ENCODE measurements around the genes SLC17A1, H2AC7, H2AC8, H4C6 and BTN2A2.

DNA sequence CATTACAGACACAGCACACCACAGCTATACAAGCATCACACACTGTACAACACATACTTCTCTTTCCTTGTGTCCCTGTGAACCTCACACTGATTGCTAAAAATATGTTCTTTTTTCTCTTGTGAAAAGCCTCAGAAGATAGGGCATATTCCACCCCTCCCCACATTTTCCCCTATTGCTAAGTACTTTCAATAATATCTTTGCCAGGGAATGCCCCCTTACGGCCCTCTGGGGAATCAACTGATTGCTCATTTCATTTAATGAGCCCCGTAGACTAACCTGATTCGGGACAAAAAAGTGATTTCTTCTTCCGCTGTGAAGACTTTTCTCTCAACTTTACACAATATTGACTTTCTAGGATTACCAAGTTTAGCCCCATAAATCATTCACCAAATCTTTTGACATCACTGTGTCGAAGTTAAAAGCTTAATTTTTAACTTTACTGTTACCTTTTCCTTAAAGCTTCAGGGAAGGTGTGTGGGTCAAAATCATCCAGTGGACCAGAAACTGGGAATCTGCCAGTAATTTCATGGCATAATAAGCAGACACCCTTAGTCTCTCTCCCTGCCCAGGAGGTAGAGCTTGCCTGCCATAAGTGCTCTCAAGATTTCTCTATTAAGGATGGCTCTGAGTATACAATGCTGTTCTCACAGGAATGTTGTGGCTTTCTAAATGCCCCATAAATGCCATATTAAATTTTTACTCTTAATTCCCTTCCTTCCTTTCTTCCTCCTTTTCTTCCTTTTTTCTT lies at the start of gene SLC17A1:
Gene SLC17A1, minus strand, starts transcription at position 338 of the 751 bp plus-strand sequence.
- PRO-cap: no peak

DNA sequence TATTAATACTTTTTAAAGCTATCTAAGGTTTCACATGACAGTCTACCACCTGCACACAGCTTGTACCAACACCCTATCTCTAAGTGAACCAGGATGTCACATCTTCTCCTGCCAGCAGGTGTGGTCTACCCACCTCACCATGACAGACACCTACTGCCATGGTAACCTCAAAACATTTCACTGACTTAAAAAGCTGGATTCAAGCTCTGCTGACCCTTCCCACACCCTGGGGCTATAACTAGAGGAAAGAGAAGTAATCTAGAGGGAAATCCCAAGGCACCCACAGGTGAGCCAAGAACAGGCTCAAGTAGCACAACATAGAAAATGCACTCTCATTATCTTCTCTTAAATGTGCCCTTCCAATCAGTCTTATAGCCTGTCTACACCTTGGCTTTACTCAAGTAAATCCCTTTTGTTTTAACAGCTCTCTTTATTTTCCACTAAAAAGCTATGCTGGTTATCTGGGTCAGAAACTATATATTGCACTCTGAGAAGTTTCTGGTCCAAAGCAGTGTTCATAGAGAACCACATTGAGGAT lies 1.1 kb downstream of the SLC17A3 start:
- PRO-cap: no peak

DNA sequence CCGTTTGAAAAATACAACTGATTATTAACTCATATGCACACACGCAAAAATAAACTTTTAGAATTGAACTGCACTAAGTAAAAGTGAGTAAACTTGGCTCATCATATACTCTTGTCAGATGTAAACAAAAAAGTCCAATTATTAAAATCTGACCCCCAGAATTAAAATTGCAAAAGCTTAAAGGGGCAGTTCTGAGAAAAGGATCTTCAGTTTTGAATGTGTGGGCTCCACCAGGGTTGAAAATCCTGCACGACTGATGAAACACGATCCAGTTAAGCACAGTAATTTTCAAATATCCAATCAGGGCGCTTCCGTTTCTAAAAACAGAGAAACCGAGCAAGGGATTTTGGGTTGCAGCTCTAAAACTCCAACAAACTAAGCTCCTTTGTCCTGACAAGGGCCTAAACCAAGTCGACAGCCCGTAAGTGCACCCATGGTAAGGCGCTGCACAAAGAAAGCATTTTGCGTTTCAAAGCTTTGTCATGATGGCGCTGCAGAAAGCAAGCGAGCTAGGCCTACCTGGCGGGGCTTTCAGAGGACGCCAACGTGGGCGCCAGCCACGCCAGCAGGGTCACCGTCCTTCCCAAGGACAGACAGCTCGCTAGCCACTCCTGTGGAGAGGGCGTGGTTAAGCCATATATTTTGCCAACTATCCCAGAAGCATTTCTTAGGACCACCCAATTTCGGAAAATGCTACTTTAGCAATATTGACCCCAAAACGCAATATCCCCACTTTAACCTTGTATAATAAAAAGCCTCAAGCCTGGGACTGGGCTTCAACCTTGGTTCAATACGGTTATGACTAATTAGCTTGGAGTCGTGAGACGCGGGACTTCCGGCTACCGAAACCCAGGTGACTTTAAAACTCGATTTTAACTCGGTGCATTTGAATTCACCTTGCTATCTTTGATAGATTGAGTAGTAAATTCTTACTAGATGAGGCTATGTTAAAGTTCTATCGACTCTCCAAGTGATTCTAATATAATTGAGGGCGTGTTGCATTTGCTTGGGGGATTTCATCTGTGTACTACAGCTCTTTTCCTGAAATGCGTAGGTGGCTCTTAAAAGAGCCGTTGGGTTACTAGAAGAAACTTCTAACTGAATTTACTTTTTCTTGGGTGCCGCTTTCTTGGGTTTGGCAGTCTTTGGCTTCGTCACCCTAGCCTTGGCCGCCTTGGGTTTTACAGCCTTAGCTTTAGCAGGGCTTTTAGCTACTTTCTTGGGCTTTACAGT lies 1.2 kb downstream of the H1-1 start:
- PRO-cap: no peak

DNA sequence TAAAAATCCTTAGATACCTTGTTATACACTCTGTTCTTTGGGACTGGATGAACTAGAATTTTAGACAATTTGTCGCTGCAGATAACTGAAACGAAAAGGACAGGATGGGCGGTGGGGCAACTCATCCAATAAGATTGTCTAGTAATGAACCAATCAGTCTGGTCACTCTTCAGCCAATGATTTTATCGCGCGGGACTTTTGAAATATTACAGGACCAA lies 157 bp upstream of the H3C3 start:
- PRO-cap: bidirectional peak, plus-strand start outside the sequence, minus-strand start at position 54 of the sequence

DNA sequence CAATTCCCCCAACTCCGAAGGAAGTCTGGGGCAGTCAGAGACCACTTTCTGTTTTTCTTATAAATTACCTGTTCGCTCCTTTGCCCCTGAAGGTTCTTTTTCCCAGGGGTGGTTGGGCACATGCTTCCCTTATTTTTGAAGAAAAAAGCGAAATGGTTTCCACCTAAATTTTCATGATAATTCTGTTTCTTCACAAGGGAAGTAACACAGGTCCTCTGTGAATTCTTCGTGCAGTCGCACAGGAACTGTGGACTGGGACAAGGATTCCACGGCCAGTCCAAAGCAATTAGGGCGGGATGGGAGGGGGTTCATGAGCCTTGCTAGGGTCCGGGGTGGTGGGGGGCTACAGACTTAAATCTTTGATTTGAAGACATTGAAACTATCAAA lies 459 bp upstream of the H1-2 start:
- PRO-cap: unidirectional peak, plus-strand start at position 204 of the sequence

DNA sequence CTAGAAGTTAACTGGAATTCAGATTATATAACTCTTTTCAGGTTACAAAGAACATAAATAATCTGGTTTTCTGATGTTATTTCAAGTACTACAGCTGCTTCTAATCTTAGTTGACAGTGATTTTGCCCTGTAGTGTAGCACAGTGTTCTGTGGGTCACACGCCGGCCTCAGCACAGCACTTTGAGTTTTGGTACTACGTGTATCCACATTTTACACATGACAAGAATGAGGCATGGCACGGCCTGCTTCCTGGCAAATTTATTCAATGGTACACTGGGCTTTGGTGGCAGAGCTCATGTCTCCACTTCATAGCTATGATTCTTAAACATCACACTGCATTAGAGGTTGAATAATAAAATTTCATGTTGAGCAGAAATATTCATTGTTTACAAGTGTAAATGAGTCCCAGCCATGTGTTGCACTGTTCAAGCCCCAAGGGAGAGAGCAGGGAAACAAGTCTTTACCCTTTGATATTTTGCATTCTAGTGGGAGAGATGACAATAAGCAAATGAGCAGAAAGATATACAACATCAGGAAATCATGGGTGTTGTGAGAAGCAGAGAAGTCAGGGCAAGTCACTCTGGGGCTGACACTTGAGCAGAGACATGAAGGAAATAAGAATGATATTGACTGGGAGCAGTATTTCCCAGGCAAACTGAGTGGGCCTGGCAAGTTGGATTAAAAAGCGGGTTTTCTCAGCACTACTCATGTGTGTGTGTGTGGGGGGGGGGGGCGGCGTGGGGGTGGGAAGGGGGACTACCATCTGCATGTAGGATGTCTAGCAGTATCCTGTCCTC lies 1.4 kb downstream of the HFE start:
- PRO-cap: unidirectional peak, minus-strand start at position 174 of the sequence

- PRO-cap: no peak
Measured at GRCh38 chr6:26089303-26089580, 2.0 kb downstream of the HFE start.

DNA sequence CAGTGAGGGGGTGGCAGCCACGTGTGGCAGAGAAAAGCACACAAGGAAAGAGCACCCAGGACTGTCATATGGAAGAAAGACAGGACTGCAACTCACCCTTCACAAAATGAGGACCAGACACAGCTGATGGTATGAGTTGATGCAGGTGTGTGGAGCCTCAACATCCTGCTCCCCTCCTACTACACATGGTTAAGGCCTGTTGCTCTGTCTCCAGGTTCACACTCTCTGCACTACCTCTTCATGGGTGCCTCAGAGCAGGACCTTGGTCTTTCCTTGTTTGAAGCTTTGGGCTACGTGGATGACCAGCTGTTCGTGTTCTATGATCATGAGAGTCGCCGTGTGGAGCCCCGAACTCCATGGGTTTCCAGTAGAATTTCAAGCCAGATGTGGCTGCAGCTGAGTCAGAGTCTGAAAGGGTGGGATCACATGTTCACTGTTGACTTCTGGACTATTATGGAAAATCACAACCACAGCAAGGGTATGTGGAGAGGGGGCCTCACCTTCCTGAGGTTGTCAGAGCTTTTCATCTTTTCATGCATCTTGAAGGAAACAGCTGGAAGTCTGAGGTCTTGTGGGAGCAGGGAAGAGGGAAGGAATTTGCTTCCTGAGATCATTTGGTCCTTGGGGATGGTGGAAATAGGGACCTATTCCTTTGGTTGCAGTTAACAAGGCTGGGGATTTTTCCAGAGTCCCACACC lies 3.5 kb downstream of the HFE start:
- PRO-cap: no peak

DNA sequence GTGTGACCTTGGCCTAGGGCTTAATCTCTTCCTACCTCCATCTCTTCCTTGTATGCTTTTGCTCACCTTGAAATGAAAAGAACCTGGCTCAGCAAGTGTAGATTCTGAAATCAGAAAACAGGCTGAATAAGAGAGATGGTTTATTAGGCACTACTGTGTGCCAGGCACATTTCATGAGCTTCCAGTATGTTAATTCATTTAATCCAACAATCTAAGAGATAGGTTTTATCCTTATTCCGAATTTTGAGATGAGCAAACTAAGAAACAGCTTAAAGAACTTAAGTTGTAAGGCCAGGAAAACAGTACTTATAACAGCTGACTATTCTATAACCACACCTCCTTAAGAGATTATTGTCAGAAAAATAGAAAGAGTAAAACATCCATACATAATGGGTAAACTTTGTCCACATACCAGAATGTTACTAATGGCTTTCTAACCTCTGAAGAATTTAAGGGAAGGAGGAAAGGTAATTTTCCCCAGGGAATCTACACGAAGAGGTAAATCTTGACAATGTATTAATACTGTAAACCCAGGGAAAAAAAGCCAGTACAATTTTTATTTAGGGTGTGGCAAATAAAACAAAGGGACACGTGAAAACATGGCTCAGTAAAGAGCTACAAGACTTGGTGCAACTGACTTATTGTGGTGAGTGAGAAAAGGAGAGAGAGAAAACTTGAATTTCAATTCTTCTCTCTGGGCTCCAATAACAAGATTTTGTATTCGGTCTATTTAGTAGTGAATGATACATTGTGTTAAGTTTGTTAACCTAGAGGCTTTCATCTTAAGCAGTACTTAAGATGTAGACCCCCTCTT lies 2.9 kb downstream of the H2AC6 start:
- PRO-cap: no peak

DNA sequence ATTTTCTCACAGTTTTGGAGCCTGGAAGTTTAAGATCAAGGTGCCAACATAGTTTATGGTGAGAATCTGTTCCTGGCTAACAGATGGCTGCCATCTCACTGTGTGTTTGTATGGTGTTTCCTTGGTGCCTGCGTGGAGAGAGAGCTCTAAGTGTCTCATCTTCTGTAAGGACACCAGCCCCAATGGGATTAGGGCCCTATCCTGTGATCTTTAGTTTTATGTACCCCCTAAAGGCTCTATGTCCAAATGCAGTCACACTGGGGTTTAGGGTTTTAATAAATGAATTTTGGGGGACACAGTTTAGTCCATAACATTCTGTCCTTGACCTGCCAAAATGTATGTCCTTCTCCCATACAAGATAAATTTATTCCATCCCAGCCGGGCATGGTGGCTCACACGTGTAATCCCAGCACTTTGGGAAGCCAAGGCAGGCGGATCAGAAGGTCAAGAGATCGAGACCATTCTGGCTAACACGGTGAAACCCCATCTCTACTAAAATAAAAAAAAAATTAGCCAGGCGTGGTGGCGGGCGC lies 6.1 kb downstream of the H2AC6 start:
- PRO-cap: no peak

GRCh38 chr6:26198701-26199398 lies at the start of gene H2AC7:
Gene H2AC7, minus strand, starts transcription at chr6:26199293.
- PRO-cap: bidirectional peak, plus-strand start at chr6:26199496, minus-strand start at chr6:26199254

DNA sequence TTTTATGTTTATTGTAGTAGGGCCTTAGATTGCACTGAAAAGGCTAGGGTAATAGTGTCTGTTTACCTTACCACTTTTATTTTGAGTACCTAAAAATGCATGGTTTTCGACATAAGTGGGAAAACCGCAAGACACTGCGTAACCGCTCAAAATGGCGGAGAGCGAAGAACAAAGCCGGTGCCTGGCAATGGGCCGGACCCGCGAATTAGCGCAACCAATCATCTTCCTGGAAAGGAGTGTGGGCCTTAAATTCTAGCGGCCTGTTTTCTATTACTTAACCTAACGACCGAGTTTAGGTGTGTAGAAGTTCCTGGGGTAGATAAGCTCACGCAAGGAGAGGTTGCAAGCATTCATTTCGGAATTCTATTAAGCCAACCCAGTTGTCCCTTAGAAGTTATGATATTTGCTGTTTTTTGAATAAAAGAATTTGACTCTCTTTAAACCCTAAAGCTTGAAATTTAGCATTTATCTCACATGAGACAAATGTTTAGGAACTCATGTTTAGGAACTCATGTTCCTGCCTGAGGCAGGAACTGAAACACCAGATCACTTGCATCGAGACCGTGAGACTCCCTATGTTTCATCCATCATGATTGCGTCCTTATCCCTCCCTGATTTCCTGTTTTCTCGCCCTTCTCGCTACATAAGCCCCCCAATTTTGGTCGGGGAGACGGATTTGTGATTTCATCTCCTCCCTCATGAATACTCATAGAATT lies 931 bp downstream of the H4C5 start:
- PRO-cap: no peak

DNA sequence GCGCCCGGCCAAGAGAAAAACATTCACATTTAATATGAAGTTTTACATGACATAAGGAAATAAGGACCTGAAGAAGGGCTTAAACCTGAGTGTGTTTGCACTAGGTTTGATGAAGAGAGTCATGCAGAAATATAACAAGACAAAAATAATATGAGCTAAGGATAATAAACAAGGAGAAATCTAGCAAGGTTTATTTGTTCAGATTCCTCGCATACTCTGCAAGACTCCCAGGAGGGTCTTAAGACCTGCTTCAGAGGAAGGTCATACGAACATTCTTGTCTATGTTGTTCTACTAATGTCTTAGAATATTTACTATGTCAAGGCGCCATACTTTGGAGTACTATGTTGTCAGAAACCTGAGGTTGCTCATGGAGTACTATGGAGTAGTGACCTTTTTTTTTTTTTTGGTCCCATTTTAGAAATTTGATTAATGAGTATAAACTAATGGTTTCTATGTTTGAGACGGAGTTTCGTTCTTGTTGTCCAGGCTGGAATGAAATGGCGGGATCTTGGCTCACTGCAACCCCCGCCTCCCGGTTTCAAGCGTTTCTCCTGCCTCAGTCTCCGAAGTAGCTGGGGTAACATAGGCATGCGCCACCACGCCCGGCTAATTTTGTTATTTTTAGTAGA lies 2.0 kb downstream of the H2BC8 start:
- PRO-cap: no peak

- PRO-cap: bidirectional peak, plus-strand start at chr6:26216921, minus-strand start at chr6:26216692; unidirectional peak, plus-strand start at chr6:26217048
Measured at GRCh38 chr6:26216794-26217537, at the start of gene H2AC8. Gene H2AC8, plus strand, starts transcription at chr6:26216921.

DNA sequence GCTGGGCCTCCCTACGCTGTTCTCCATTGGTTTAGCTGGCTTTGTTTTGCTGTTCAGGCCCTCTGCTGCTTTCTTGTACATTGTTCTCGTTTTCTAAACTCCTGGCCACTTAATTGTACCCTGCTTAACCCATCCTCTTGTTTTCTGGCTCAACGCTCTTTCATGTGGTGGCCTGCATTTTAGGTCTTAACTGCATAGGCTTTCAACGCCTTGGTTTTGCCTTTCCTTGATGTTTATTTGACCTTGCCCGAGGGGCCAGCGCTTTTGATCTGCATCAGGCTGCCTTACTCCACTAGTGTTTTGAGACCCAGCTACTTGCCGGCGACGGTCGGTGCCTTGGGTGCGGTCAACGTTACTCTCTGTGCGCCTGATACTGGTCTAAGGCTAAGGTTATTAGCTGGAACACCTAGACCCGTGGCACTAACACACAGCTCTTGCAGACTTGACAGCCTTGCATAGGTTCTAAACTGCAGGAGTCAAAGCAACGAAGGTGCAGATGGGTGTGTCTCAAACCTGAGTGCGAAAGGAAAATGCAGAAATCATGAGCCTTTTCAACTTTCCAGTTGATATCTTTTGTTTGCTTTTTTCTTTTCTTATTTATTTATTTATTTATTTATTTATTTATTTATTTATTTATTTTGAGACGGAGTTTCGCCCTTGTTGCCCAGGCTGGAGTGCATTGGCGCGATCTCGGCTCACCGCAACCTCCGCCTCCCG lies 992 bp downstream of the H3C6 start:
- PRO-cap: no peak

DNA sequence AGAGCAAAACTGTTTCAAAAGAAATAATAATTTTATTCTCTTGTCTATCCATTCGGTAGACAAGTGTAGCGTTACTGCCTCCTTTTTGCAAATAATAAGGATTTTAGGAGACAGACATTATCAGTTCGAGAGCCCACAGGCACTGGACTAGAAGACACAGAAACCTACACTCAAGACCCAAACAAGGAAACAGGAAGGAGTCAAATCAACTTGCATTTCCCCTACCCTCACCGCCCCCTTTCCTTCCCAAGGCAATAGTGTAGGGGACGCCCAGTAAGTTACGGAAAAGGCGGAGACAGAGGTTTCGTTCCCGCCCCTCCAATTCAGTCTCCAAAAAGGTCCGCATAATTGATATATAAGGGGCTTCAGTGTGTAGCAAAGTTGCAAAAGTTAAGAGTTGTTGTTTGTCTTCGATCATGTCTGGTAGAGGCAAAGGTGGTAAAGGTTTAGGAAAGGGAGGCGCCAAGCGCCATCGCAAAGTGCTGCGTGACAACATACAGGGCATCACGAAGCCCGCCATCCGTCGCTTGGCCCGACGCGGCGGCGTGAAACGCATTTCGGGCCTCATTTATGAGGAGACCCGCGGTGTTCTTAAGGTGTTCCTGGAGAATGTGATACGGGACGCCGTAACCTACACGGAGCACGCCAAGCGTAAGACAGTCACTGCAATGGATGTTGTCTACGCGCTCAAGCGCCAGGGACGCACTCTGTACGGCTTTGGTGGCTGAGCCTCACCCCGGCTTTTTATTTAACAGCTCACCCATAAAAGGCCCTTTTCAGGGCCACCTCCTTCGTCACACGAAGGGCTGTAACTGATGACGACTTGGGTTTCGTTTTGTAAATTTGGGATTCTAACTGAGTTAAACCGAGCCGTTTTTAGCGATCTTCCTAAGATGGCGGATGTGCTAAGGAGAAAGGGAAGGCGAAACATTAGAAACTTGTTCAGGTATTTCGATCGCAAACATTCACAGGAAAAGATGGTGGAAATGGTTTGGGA lies at the start of gene H4C6:
Gene H4C6, plus strand, starts transcription at position 384 of the 997 bp plus-strand sequence.
- PRO-cap: unidirectional peak, plus-strand start at position 386 of the sequence

DNA sequence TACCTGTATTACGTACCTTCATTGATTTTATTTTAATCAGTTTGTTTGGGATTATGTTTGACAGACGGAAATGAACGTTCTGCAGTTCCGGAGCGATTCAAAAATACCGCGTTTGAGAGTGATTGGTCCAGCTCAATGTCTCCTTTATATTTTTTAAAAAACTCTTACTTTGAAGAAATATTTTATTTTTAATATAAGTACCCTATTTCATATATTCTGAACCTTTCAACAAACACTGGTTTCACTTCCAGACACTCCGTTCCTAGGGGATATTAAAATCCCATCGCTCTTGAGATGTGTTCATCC lies 349 bp upstream of the H3C7 start:
- PRO-cap: no peak

DNA sequence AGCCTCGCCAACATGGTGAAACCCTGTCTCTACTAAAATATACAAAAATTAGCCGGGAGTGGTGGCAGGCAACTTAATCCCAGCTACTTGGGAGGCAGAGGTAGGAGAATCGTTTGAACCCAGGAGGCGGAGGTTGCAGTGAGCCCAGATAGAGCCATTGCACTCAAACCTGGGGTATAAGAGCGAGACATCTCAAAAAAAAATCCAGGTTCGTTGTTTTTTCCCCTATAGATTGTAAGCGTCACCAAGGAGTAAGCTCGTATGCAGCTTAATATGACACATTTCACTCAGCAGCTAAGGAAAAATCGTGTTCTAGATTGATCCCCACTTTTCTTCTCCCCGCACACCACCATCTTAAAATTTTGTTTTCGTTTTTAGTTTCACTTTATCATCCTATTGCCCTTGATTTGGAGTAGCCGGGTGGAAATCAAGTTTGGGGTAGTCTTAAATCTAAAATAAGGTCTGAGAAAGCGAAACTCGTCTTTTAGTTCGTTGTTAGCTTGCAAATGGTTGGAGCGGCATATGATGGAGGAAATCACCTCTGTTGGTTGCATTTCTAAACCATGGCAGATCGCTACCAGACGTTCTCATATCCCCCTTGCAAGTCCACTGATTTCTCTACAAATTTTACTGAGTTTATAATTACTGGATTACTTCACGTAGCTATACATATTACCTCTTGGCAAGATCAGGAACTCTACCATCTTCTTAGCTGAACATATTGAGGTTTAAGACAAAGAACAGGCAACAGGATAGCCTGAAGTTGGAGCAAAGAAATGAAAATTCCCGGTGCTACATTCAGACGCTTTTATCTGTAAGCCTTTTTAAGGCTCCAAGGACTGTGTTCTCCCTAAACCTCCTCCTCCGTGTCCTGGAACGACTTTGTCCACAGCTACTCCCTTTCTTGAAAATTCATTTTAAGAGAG lies 1.1 kb downstream of the H2BC10 start:
- PRO-cap: unidirectional peak, plus-strand start at position 553 of the sequence

GRCh38 chr6:26330790-26331420 lies 34.1 kb upstream of the BTN3A2 start:
- PRO-cap: no peak

DNA sequence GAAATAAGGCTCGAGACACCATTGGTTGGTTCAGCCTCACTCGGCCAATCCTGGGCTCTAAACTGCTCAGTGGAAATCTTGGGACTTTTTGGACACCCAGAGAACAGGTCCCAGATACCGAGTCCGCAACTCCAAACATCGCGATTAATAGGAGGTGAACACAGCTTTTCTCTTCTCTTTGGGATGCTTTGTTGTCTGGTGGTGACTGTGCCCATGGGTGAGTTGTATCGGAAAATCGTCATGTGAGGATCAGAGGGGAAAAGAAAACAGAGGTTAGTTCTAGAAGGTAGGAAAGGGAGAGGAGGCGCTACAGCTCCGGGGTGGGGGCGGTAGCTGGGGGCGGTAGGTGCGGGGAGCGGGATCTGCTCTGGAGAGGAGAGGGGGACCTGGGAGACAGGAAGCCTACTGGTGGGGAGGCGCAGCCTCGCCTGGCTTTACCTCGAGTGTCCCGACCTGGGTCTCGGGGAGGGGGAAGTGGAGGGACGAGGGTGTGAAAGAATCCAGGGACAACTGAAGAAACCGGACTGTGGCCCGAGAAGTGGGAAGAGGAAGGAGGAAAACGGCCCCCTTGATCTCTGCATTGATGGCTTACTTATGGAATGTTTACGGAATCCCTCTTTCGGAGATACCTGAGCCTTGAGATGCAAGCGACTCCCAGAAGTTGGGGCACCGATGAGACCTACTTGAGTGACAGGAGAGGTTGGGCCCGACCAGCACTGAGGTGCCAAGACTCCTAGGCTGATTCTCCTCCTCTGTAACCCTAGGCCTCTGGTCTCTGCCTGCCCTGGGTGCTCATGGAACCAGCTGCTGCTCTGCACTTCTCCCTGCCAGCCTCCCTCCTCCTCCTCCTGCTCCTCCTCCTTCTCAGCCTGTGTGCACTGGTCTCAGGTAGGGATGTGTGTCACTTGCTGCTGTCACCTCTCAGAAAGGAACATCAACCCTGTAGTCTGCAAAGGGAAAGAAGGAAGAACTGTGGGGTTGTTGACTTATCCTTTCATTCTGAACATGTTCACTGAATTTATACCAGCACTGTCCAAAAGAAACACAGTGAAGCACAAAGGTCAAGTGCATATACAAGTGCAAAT lies at the start of gene BTN2A2:
Gene BTN2A2, plus strand, starts transcription at position 81 of the 1,085 bp plus-strand sequence.
- PRO-cap: unidirectional peak, plus-strand start at position 99 of the sequence

Data from Metastatic Lung Carcinoma in the Adrenal Gland (tissue), 1 donor.